ENCODE measurements around a stretch of chr10.

- PRO-cap: bidirectional peak, plus-strand start at chr10:91163389, minus-strand start at chr10:91163420
Observed at GRCh38 chr10:91163208-91164271, 56.9 kb upstream of the PCGF5 start.

DNA sequence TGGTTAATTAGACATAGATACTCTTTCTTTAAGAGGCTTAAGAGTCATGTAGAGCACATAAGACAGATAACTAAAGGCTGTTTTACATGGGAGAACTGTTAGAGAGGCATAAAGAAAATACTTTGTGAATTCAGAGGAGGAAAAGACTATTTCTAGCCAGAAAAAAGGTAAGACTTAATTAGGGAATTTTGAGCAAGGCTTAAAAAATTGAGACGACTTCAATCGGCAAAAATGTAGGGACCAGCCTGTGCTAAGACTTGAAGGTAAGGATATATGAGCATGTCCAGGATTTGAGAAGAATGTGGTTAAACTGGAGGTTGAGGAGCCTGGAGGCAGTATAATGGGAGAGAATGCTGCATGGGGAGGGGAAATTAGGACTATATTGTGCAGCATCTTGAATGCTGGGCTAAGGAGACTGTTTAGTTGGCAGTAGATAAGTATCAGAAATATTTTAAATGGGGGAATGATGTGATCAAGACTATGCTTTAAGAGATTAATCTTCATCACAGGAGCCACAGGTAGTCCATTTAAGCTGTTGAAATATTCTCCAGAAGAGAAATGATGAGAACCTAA, 53.1 kb upstream of the PCGF5 start:
- PRO-cap: no peak

DNA sequence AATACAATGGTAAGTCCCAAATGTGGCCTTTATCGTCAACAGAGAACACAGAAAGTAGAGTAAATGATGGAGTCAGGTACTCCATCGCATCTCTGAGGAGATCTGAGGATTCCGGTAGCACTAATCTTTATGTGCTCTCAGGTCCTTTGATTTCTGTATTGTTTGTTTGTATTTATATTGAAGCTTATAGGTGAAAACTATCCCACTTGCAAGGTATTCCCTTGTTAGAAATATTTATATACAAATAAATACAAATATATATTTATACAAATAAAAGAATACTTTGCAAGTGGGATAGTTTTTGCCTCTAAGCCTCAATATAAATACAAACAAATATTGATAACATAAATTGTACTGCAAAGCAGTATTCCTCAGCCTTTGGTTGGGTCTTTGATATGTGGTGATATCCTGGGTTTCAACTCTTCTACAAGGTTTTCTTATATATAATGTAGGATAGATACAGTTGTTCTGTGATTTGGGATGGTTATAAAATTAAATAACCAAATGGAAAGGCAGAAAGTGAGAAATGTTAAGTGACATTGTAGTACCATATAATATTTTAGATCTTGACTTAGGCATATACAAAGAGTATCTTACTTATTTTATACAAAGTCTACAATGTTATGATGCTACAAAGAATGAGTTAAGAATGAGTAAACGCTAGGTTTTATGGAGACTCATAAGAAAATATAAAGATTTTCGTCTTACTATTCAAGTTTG, 5.2 kb downstream of the PCGF5 start:
- PRO-cap: no peak

GRCh38 chr10:91557262-91557663, 75.6 kb downstream of the PPP1R3C start:
- PRO-cap: no peak

DNA sequence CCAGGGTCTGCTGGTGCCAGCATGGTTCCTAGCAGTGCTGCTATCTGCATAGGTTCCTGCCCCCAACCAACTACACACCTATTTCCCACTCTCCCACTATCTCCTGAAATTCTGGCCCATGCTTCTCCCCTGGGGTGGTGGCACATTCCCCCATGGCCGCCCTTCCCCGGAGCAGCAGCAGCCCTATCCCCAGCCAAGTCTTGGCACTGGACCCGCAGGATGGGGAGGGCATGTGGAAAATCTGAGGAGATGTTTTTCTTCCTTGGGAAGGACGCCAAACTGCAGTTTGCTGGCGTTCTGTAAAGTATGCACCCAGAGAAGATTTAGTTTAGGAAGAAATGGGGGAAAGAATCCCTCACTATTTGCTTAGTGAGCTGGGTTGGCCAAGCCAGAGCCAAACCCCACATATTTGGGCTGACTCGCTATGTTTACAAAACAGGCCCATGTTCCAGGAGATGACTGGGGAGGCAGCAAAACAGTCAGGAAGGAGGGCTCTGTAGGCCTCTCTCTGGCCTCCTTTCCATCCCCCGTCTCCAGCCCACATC, 42.5 kb downstream of the PPP1R3C start:
- PRO-cap: no peak

DNA sequence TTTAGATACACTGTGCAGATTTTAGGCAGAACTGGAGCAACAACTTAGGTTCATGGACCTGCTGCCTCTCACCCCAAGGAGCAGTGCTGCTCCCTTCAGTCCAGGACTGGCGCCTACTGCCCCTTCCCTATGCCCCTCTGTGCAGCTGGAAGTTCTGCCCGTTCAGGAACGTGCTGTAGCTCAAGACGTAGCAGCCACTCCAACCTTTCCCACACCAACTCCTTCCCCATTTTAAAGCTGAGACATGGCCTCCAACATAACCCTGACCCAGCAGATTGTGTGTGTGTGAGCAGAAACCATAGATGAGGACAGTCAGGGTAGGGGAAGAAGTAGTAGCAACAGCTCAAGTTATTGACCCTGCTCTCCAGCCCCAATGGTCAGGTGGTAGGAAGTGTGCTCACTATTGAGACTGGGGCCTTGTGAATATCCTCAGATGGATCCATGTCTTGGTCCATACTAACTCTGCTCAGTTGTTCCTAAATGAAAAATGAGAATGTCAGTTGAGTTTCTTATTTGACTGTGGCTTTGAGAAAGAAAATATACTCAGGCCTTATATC, 4.9 kb downstream of the PPP1R3C start:
- PRO-cap: no peak

DNA sequence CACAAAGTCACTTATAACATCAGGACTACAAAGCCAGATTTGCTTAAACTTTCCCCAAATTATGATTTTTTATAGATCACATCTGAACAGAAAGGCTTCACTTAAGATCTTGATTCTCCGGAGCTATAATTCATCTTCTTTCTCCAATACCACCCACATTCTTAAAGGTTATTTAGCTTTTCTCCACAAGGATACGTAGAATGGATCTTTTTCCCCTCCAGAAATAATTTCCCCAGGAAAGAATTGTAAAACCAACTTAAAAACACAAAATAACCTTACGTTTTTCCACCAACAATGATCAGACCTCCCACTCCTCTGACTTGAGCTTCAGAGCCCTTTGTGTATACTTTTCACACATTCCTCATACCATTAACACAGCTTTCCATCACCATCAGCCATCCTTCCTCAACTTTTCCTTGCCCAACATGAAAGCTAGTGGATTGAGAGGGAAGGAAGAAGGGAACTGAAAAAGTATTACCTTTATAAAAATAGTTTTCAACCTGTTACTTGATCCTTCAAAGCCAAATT, 3.6 kb downstream of the PPP1R3C start:
- PRO-cap: no peak

- PRO-cap: no peak
Observed at GRCh38 chr10:91632061-91632307, 887 bp downstream of the PPP1R3C start.

- PRO-cap: no peak
Observed at GRCh38 chr10:91800208-91800773, 2.1 kb downstream of the TNKS2 start.

DNA sequence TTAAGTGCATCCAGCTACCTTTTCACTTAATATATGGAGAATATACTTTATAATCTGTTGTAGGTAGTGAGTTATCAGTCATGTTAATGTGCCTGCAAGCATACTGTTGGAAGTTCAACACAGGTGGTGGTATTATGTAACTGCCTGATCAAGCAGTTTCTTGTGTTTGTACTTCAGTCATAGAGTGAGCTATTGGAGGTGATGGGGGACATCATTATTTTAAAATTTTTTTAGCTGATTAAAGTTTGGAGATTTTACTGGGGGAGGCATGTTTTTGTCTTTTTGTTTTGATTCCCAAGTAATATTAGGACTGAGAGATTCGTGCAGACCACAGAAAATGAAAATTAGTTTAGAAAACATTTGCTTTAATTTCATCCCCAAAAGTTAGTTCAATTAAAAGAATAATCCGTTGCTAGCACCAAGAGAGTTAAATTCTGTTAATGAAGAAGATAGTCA, 2.6 kb downstream of the TNKS2 start:
- PRO-cap: no peak

GRCh38 chr10:91820145-91820894, 22.1 kb downstream of the TNKS2 start:
- PRO-cap: no peak

GRCh38 chr10:92045715-92046359, 122.3 kb downstream of the BTAF1 start:
- PRO-cap: no peak

DNA sequence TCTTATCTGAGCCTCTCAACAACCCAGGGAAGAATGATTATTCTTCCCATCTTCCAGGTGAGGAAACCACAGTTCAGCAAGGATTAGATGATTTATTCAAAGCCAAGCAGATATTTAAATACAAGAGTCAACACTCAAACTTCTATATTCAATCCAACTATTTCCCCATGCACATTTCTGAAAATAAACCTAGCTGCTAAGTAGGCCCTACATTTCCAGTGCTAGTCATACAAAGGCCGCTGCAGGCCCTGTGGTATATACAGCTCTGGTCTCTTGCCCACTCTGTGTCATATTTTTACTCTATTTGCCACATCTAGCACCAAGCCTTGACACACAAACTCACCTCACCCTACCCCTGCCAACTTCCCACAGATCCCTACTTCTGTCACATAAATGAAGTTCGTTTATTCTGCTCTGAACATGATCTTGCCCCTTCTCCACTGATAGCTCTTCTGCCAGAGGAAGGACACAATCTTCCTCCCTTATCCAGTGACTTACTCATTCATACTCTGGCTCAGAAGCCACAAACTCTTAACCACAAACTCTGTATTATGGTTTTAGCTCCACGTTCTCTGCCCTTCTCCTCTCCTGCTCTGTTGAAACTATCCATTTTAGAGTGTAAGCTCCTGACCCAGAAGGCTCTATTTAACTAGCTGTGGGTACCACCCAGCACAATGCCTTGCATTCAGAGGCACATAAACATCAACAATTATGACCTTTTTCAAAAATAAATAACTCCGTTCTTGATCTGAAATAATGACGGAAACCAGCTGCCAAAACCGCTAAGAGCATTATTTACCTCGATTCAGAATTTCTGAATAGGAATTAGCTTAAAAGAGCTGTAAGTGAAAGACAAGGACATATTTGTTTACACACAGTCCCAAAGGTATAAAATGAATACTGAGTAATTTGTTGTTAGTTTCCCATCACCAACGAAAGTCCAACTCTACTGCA, 180.6 kb downstream of the CPEB3 start:
- PRO-cap: no peak

- PRO-cap: no peak
Observed at GRCh38 chr10:92216408-92217170, 74.3 kb downstream of the CPEB3 start.

DNA sequence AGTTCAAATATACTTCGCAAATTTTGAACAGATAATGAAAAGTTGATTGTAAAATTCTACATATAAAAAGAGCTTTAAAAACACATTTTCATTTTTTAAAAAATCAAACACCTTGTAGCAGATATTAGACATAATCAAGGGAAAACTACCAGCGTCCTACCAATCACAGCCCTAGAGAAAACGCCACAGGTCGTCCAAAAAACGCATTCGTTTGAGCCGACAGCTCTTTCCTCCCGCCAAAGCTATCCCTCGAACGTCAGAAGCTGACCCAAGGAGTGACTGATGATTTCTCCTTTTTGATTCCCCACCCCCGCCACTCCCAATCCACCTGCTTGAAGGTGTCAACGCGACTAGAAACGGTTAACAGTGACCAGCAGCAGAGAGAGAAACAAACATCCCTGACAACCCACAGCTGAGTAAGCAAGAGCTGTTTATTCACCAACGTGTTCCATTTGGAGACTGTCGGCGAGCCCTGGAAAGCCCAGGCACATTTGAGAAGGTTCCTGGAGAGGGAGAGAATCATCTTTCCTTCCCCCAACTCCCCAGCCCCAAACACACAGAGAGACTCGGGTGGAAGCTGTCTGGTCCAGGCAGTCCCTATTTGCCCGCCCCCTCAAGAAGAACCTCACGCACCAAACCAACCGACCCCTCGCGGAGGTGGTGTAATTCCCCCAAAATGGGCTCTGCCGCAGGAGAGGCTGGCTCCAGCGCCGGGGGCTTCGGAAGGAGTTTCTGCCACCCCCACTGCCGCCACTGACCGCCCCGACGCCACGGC, 652 bp downstream of the CPEB3 start:
- PRO-cap: bidirectional peak, plus-strand start at position 455 of the sequence, minus-strand start at position 493 of the sequence

DNA sequence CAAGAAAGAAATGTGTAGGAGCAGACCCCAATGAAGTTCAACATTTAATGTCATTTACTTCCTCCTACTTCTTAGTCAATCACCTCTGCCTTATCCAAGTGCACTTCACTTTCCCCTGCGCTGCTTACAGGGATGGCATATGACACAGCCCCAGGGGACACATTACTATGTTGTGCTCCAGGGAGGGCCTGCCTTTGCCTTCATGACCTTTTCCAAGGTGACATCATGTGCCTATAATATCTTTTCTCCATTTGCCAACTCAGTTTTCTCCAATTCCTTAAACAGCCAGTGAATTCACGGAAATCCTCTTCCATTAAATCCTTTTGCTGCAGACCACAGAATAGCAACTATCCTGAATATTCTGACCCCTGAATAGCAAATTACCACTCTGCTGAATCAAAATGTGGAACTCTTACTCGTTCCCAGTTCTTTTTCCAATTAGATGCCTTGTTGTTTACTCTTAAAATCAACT, 139.8 kb downstream of the MARCHF5 start:
- PRO-cap: no peak

DNA sequence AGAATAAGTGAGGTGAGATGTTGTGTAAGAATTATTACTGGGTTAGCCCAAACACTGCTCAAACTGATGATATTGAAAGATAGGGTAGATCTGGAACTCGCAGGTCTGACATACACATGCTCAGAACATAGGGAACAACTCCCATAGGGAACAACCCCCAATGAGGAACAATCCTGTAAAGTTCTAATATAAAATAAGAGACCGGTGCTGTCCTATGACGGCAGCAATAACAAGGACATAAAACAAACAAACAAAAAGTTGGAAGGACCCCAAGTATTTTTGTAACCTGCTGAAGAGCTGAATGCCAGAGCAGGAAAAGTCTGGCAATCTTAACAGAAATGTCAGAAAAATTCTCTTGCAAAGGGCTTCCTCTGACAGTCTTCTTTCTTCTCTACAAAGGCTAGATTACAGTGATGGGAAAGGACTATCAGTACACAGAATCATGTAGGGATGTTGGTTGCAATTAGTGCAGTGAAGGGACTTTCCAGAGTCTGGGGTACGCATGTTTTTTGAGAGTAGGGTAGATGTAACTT, 35.6 kb downstream of the IDE start:
- PRO-cap: no peak

- PRO-cap: no peak
Observed at GRCh38 chr10:92696588-92697046, 6.9 kb downstream of the HHEX start.

DNA sequence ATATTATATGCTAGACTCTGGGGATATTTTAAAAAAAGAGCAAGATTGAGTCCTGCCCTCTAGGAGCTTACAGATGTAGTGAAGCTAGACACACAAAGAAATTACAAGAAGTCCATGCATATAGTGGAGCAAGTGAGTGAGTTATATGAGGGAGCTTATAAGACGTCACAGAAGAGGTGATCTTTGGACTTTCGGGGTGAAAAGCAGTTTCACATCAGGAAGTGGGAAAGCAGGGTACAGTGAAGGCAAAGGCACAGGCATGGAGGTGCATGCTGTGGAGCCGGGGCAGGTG, 38.5 kb upstream of the EXOC6 start:
- PRO-cap: no peak

DNA sequence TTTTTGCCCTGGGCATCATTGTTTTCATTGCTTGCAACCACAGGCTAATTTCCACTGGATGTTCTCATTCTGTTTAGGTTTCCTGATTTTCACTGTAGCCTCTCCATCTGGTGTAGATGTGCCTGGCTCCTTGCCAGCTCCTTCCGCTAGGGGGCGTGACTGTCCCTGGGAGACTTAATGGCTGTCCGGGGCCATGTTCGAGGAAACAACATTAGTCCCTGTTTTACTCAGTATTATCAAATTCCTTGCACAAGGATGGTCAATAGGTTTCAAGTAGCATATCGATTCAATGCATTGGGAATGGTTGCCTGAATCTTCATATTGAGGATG, 9.2 kb upstream of the EXOC6 start:
- PRO-cap: unidirectional peak, plus-strand start at position 177 of the sequence